Measurements from ENCODE around the genes FAM168A and GDPD5.

DNA sequence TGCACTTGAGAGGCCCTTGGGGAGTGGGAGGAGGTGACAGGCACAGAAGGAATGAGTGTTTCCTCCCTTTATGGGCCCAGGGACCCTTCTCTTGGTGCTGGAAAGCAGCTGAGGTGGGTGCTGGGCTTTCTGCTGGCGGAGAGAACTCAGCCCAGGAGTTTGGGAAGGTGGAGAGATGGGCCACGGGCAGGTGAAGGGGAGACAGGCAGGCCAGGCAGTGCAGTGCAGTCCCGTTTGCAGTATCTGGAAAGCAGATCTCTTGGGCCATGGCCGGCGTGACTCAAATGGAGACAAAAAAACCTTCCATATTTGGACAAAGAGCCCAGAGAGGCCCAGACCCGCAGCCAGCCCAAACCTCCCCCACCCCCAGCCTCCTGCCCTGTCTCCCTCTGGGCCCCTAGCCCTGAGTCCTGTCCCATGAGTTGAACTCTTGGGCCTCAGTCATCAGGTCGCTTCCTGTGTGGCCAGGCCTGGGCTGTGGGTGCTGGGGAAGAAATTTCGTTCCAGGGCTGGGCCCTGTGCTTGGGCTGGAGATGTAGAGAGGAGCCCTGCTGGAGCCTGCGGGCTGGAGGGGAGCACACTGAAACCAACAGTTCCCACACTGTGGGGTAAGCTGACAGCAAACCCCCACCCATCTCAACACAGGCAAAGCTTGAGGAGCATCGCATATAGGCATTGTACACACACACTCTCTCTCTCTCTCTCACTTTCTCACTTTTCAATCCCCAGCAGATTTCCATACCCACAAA lies 17.0 kb downstream of the ARHGEF17 start:
- PRO-cap, 7 experiments, result no peak in any of the 7 experiments

- PRO-cap, 7 experiments, result no peak in any of the 7 experiments
Measured at GRCh38 chr11:73359429-73359905, 16.7 kb upstream of the RELT start.

GRCh38 chr11:73399007-73399776 lies 23.0 kb downstream of the RELT start:
- PRO-cap, 7 experiments, result no peak in any of the 7 experiments

- PRO-cap, 7 experiments, result peak in 7 of 7 experiments; most common plus-strand start chr11:73598276 (in 2); most common minus-strand start chr11:73598079 (in 3)
Measured at GRCh38 chr11:73597346-73598427, at the start of gene FAM168A. TSS of gene FAM168A (minus strand) at chr11:73598112.

DNA sequence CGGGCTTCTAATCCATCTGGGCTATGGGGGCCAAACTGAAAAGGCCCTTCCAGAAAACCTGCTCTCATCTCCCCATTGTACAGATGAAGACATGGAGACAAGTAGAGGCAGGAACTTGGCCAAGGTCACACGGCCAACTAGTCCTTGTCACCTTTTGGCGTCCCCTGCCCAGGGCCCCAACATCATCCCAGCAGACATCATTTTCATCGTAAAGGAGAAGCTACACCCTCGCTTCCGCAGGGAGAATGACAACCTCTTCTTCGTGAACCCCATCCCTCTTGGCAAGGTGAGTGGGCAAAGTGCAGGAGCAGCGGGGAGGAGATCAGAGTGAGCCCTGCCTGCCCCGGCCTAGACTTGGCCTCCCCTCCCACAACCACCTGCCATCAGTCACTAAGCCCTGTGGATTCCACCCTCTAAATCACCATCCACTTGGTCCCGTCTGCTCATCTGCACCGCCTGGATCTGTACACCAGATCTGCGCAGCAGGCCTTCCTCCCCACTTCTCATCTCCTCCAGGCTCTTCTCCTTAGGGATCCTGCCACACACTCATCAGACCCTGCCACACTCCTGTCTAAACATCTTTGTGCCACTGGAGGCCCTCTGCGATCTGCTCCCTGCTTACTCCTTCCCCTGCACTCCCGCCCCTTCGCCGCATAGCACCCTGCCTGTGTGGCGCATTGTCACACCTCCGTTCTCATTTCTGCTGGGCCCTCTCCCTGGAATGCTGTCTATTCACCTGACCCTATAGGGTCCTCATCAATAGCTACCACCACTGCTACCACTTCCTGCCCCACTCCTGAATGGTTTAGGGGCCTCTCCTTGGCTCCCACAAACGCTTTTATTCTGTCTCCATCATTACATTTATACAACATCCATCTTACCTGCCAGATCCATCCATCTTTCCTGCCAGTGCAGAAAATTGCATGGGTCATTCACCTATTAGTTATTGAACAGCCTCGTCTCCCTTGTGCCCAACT lies 14.2 kb downstream of the UCP2 start:
- PRO-cap, 7 experiments, result peak in 1 of 7 experiments; most common minus-strand start position 201 of the sequence (in 1)

DNA sequence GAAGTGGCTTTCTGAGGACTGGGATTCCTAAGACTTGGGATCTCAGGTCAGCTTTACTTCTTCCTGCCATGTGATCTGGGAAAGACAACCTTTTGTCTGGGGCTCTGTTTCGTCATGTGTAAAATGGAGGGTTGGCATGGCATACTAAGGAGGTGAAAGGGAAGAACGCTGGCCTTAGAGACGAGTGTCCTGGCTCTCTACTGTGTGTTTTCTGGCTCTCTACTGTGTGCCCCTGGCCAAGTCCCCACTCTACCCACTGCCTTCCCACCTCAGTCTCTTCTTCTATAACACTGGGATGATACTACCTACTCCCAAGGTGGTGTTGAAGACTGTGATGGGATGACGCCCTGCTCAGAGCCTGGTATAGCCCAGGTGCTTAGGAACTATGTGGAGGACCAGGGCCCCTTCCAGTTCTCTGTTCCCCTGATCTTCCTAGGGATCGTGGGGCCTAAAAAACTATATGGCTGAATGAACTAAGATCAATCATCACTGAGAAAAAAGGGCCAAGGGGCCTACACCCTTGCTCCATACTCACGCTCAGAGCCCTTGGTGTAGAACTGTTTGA lies 5.2 kb downstream of the UCP2 start:
- PRO-cap, 7 experiments, result no peak in any of the 7 experiments

- PRO-cap, 7 experiments, result peak in 7 of 7 experiments; most common plus-strand start chr11:73995470 (in 4); most common minus-strand start chr11:73995261 (in 4)
Measured at GRCh38 chr11:73995167-73995535, 12.5 kb upstream of the UCP2 start.

DNA sequence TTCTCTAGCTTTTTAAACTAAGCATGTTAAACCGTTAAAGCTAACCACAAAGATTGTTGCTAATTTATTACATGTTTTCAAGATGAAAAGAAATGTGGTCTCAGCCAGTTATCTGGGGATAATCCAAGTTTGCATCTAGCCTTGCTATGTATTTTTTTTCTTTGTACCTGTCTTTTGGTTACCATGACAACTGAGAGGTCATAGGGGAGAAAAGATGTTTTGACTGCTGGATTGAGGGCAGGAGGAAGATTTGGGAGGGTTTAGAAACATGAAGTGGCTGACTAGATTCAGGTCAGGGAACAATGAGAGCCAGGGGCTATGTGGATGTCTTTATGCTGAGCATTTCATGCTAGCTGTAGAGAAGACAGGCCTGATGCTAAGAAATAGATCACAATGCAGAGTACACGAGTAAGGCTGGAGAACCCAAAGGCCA lies 19.2 kb upstream of the PGM2L1 start:
- PRO-cap, 7 experiments, result peak in 4 of 7 experiments; most common plus-strand start position 263 of the sequence (in 4)

DNA sequence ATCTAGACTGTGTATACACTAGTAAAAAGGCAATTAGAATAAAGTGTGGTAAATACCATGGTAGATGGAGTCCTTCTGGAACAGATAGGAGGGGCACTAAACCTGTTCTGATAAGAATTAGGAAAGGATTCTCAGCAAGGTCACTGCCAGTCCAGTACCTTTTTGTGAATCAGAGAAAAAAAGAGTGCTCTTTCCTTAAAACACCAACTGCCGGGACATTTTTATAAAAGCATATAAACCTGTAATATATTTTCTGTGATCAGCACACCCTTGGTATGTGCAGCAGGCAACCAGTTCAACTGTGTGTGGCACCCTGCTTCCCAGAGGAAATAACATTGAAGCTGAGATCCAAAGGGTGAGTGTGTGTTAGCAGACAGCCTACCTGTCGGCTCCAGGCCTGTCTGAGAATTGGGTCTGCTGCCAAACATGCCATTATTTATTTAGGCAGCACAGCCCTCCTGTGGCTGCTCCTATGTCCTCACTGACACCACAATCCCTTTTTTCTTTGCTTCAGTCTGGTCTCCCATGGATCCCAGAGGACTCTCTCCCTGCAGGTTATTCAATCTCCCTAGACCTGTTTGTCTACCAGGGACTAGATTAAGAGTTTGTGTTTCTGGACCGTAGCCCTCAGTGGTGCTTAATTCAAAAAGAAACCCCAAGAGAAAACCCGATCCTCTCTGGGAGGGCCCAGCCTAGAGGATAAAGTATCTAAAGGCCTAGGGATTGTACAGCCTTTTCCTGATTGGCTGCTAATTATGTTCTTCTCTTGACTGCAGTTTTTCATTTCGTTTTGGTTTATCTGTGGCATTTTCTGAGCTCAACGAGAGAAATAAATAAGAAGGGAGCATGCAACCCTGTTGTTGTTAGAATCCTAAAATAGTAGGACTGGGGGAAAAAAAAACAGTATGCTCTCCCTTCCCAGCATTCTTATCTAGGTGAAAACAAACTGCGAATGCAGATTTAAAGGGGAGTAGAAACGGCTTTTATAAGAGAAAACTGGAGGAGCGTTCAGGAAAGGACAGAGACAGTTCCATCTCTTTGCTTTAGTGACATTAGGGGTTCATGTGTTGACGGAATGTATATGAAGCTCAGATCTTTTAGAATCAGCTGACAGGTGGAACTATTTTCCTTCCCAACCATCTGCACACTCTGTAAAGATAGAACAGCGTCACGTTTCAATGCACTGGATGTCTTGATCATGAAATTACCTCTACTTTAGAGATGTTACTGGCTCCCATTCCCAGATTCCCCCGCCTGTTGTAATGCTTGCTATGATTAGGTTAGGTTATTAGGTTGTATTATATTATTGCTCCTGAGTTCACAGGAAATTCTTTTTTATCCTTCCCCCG lies 24.0 kb downstream of the KCNE3 start:
- PRO-cap, 7 experiments, result no peak in any of the 7 experiments

GRCh38 chr11:74745451-74746292 lies 3.0 kb upstream of the RNF169 start:
- PRO-cap, 7 experiments, result no peak in any of the 7 experiments

DNA sequence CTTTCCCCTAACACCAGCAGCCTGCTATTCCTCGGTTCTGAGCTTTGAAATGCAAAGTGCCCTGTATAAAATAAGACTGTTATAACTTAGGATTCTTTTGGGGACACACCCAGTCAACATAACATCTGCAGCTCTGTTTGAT lies 1.4 kb downstream of the RNF169 start:
- PRO-cap, 7 experiments, result peak in 1 of 7 experiments; most common minus-strand start position 39 of the sequence (in 1)

GRCh38 chr11:74845137-74845725 lies 96.6 kb downstream of the RNF169 start:
- PRO-cap, 7 experiments, result no peak in any of the 7 experiments

- PRO-cap, 7 experiments, result no peak in any of the 7 experiments
Measured at GRCh38 chr11:75147652-75148412, 3.1 kb upstream of the SLCO2B1 start.

GRCh38 chr11:75313466-75313826 lies 38.0 kb downstream of the ARRB1 start:
- PRO-cap, 7 experiments, result no peak in any of the 7 experiments

GRCh38 chr11:75313827-75314525 lies 37.5 kb downstream of the ARRB1 start:
- PRO-cap, 7 experiments, result no peak in any of the 7 experiments

DNA sequence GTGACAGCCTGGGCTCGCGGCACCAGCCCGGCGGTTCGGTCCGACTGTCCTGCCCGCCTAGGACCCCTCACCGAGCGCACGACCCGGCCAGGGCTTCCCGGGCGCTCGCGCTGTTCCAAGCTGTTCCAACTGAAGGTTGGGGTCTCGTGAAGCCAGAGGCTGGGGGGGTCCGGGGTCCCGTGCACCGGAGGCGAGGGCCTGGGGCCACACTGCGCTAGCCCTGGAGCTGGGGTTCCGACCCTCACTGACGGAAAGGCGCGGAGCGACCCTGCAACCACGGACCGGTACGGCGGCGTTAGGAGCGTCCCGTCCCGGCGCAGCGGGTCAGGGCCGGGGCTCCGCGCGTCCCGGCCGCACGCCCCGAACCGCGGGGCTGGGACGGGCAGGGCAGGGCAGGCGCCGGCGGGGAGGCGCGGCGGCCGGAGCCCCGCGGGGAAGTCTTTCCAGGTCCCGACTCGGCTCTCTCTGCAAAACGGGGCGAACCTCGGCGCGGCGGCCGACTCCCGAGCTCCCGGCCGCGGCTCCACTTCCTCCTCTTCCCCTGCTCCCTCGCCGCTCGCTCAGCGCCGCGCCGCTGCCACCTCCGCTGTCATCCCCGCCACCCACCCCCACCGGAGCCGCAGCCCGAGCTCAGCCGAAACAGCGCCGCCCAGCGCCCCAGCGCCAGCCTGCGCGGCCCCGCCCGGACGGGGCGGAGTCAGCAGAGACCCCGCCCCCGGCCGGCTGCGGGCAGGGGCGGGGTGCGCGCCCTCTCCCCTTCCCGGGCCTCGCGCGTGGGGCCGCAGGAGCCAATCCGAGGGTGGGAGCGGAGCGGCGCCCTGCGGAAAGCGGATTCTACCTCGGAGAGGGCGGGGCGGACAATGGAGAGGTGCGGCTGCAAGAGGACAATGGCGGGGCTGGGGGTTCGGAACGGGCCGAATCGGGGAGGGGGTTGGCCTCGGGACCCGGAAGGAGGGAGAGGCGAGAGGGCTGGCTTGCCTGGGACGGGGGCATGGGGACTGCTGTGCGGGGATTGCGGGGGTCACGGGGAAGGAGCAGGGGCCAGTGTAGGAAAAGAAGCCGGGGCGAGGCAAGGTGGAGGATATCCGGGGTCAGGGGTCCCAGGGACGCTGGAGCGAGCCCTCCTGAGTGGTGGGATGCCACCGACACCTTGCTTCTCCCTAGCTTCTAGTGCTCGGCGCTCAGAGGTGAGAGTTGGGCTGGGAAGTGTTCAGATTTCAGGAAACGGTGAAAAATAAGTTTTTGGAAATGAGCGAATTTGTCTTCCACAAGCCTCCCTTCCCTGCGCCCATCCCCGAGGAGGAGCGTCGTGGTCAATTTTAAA lies at the start of gene GDPD5:
Gene GDPD5, minus strand, starts transcription at position 636 of the 1,324 bp plus-strand sequence.
- PRO-cap, 7 experiments, result peak in 7 of 7 experiments; most common plus-strand start position 845 of the sequence (in 6); most common minus-strand start position 604 of the sequence (in 5)

DNA sequence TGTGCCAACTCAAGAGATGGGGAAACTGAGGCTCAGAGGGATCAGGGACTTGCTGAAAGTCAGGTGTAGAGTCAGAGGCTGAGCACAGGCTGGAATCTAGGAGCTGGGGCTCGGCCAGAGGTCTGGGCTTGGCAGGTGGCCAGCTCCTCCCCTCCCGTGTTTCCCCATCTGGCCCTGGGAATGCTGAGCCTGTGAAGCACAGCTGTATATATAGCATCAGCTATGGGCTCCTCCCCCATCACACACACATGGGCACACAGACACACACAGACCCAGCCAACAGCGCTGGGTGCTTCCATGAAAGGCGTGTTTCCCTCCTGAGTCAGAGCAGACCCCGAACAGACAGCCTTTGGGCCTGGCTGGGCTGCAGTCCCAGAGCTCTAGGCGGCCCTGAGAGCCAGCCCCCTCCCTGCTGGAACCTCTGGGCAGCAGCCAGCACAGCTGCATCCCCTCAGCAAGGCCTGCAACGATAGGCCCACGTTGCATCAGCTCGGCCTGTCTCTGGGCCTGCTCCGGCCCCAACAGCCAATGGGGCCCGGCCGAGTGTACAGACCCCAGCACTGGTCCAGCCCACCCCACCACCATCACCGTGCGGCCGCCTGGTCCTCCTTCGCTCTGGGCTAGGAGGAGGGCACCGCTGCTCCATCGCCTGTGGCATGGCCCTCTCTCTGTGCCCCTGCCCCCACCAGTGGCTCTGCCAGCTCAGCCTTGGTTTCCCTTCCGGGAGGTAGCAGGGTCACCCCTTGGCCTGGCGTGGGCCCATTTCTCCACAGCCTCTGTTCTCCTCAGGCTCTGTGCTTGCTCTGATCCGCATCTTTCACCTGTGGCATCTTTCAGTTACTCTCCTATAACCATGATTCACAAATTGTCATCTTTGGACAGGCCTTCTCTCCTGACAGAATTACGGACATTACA lies 7.6 kb upstream of the SERPINH1 start:
- PRO-cap, 7 experiments, result no peak in any of the 7 experiments

DNA sequence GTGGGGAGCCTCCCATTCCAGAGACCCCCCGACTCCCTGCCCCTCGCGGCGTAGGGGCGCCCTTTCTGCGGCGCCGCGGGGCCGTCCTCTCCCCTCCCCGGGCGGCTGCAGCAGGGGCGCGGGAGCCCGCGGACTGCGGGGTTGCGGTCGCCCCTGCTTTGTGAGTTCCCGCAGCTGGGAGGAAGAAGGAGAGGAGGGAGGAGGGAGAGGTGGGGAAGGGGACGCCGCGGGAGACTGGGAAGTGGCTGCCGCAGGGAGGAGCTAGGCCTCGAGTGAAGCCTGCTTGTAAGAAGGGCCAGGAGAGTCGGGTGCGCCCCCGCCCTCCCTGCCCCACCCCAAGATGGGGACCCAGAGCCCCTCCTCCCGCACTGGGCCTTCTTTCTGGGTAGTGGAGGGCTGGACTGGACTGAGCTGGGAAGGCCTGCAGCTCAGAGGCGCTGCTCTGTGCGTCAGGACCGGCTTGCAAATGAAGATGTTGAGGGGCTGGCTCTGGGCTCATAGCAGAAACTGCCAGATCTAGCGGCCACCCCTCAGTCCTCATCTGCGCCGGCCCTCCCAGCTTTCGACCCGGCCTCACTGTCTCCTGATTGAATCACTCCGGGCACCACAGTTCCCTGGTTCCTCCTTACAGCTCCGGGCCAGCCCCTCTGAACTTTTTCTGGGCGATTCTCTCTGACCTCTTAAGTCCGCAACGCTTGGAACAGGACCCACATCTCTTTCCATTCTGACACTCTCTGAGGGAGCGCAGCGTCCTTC lies 21.7 kb downstream of the SERPINH1 start:
- PRO-cap, 7 experiments, result peak in 3 of 7 experiments; most common minus-strand start position 274 of the sequence (in 2)

- PRO-cap, 7 experiments, result no peak in any of the 7 experiments
Measured at GRCh38 chr11:75604289-75604890, 42.3 kb downstream of the SERPINH1 start.

GRCh38 chr11:75795795-75796239 lies 19.2 kb upstream of the UVRAG start:
- PRO-cap, 7 experiments, result no peak in any of the 7 experiments

Data from T-cell (primary cell).